Urinary bladder (tissue), 3 donors: ENCODE measurements around a stretch of chr3.

DNA sequence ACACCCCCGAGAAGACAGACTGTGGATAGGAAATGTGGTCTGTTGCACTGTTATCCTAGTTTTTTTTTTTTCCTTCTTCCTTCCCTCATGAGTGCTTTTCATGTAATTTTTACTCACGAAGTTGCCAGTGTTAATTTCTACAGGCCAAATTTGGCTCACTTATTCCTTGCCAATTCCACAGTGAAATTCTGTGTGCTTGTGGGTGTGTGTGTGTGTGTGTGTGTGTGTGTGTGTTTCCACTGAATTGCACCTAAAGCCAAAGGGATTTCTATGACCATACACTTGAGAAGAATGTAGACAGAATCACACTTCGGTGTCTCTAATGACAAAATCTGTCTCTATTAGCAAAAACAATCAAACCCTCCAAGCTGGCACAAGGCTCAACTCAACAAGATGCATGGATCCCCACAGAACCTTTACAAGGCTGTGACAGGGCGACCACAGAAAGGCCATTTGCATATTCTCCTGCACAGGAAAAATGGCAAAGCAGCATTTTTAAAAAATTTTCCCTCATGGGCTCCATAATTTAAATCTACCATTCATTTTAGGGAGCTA, 165.5 kb downstream of the FOXP1 start:
- PRO-cap, result no peak
- RAMPAGE, long total RNA, result no peak

GRCh38 chr3:71547655-71548237, 35.8 kb downstream of the FOXP1 start:
- PRO-cap, result no peak
- RAMPAGE, long total RNA, result no peak

GRCh38 chr3:71579470-71579794, 4.1 kb downstream of the FOXP1 start:
- PRO-cap, result no peak
- RAMPAGE, long total RNA, result no peak

DNA sequence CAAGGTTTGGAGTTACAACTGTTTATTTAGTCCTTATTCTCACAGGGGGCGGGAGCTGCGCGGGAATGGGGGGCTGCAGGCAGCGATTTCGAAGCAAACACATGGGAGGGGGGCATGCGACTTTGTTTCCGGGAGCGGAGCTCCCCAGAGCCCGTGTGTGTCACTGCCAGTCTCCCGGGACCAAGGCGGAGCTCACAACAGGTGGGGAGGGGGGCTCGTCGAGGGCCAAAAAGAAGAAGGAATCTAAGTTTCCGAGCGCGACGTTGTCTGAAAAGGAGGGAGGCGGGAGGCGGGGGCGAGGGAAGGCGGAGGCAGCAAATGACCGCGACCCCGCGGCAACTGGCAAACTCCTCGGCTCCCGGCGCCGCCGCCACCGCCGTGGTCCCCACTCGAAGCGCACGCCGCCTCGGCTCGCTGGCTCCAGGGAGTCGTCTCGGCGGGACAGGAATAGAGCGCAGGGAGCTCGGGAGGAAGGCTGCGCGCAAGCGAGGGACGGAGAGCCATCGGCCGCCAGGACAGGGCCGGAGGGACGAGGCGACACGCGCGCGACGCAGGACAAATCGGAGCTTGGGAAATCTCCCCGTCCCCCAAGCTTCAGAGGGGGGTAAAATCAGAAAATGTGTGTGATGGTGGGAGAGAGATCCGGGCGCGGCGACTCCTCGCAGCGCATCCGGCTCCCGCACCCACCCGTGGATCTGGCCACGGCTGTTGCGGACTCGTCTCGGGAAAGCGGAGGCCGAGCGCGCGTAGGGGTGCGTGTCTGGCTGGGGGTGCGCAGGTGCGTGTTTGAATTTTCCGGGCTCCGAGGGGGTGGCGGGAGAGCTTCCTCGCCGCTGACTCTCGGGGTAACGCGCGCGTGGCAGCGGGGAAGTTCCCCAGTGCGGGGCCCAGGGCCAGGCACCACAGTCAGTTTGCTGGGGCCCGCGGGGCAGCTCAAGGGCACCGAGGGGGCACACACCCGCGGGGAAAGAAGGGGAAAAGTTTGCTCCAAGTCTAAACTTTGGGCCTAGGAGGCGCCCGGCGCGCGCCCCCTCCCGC, 1.2 kb downstream of the FOXP1 start:
- PRO-cap, result bidirectional peak, plus-strand start at position 29 of the sequence, minus-strand start outside the sequence; bidirectional peak, plus-strand start at position 281 of the sequence, minus-strand start at position 165 of the sequence; bidirectional peak, plus-strand start at position 755 of the sequence, minus-strand start at position 697 of the sequence
- RAMPAGE, long total RNA, result no peak

- PRO-cap, result no peak
- RAMPAGE, long total RNA, result no peak
Measured at GRCh38 chr3:71585180-71585568, 1.6 kb upstream of the FOXP1 start.

- PRO-cap, result no peak
- RAMPAGE, long total RNA, result no peak
Measured at GRCh38 chr3:71728872-71729337, 3.7 kb upstream of the EIF4E3 start.

DNA sequence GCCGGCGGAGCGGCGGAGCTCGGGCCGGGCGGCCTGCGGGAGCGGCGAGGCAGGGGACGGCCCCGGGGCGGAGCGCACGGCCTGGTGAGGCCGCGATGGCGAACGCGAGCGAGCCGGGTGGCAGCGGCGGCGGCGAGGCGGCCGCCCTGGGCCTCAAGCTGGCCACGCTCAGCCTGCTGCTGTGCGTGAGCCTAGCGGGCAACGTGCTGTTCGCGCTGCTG, 210 bp downstream of the GPR27 start:
- PRO-cap, result no peak
- RAMPAGE, long total RNA, result no peak

GRCh38 chr3:71754176-71755223, 845 bp downstream of the GPR27 start:
- PRO-cap, result no peak
- RAMPAGE, long total RNA, result no peak

GRCh38 chr3:72008556-72009029, 223.6 kb upstream of the PROK2 start:
- PRO-cap, result no peak
- RAMPAGE, long total RNA, result no peak

- PRO-cap, result no peak
- RAMPAGE, long total RNA, result no peak
Measured at GRCh38 chr3:72171965-72172435, 387.1 kb upstream of the PROK2 start.

GRCh38 chr3:72255730-72256620, 471.0 kb upstream of the PROK2 start:
- PRO-cap, result no peak
- RAMPAGE, long total RNA, result no peak

DNA sequence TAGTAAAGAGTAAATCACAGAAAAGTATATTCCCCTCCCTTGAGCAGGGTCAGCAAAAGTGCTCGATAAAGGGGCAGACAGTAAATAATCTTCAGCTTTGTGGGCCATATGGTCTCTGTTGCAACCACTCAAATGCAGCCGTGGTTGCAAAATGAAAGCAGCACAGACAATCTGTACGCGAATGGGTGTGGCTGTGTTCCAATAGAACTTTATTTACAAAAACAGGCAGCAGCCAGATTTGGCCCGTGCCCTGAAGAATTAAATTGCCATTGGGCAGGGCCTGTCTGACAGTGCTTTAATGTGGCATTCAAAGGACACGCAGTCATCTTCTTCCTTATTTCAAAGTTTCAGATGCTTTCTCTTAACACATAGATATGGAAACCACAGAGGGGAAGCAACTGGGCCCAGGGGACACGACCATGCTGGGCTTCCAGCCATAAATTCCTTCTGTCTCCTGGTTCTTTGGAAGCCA, 489.6 kb upstream of the PROK2 start:
- PRO-cap, result no peak
- RAMPAGE, long total RNA, result no peak

DNA sequence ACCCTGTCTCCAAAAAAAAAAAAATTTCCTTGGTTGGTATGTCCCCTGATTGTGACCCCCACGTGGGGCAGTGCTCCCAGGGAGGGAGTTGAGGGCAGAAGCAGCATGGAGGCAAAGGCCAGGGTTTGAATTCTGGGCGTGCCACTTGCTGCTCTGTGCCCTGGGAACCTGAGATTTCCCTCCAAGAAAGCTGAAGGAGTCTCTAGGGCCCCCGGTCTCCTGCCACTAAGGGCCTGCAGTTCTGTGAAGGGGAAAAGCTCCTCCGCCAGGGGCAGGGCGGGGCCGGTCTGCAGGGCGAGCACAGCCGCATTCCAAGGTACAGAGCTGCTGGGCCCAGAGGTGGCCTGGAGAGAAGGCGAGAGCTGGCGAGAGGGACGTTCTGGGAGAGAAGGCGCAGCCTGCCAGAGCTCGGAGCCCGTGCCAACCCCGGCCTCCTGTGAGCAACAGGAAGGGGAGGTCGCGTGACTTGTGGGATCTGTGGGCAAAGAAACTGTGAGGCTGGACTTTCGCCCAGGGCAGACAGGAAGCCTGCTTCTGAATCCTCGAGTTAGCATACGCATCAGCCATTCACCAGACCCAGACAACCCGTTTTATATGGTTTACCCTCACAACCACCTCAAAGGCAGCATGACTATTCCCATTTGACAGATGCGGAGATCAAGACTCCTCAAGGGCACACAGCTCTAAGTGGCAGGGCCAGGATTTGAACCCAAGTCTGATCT, 500.4 kb downstream of the SHQ1 start:
- PRO-cap, result no peak
- RAMPAGE, long total RNA, result no peak

DNA sequence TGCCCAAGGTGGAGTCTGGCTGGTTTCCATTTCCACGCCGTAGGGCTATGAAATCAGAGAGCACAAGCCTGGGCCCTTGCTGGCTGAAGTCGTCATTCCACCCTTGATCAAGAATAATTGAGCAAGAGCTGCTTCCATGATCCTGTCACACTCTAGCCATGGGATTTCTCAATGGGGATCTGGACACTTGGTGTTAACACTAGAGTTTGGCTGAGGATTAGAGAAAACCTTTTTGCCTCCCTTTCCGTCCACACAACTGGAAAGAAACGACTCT, 475.0 kb downstream of the SHQ1 start:
- PRO-cap, result no peak
- RAMPAGE, long total RNA, result no peak

- PRO-cap, result no peak
- RAMPAGE, long total RNA, result no peak
Measured at GRCh38 chr3:72376859-72377771, 471.1 kb downstream of the SHQ1 start.

DNA sequence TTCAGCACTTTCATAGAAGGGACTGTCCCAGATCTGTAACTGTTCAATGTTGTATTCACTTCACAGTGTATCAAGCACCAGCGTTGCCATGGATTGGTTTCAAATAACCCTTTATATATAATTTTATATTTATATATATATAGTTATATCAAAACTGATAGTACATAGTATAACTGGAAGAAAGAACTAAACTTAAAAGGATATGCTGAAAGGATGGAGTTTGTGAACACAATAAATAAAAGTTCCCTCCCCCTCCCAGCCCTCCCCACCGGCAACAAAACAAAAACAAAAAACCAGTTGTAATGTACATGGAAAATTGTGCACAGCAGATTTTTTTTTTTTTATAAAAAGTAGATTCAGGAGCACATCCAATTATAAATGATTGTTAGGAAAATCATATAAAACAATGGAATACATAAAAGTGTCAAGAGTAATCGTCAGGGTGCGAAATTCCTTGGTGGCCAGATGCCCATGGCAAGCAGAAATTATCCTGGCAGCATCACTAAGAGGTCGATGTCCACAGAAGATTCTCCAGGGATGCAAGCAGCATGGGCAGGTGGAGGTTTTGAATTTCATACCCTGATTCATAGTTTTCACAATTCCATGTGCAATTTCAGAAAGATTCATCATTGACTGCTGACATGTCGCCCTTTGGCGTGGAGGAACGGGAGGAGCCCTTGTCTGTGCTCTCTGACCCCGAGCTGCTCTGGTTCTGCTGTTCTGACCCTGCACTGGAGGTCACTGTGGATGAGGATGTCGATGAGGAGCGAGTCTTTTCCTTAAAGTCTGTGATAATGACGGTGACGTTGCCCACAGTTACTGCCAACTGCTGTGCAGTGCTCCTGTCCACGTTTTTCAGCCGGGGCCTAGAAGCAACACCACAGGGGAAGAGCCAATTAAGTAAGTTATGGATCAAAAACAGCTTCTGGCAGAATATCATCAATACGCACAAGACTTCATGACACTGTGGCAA, 470.2 kb downstream of the SHQ1 start:
- PRO-cap, result no peak
- RAMPAGE, long total RNA, result no peak

GRCh38 chr3:72447371-72448147, 400.7 kb downstream of the SHQ1 start:
- PRO-cap, result no peak
- RAMPAGE, long total RNA, result no peak

DNA sequence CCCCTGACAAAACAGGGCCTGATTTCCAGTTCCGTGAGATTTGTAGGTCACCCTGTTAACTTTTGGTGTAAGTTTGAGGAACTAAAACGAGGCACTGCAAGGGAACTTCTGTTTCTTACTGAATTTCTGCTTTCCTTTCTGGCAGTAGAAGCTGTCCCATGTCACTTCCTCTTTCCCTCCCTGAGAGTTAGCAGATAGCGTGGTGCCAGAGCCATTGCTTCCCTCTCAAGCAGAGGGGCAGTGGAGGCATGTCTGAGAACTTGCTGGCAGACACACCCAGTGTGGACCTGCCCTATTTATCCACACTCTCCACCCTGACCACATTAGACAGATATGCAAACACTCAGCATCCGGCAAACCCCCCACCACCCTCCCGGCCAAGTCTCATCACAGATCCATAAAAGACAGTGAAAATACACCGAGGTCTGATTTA, 324.8 kb downstream of the SHQ1 start:
- PRO-cap, result no peak
- RAMPAGE, long total RNA, result no peak

DNA sequence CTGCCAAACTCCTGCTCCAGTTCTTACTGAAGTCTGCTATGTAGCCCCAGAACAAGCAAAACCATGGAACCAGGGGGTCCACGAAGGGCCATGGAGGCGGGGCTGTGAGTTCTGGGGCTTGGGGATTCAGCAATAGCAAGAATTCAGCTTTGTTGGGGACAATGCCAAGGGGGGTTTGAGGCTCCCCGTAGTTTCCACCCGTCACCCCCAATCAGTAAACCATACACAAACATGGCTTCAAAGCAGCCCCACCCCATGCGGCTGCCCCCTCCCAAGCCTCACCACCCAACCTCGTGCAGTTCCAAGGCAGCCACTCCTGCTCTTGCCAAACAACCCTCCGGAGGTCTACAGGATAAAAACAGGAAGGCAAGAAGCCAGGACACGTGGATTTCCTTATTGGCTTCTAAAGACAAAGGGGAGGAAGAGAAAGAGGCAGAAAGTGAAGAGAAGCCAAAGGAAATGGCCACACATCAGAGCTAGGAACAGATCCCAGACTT, 121.1 kb downstream of the SHQ1 start:
- PRO-cap, result no peak
- RAMPAGE, long total RNA, result no peak

DNA sequence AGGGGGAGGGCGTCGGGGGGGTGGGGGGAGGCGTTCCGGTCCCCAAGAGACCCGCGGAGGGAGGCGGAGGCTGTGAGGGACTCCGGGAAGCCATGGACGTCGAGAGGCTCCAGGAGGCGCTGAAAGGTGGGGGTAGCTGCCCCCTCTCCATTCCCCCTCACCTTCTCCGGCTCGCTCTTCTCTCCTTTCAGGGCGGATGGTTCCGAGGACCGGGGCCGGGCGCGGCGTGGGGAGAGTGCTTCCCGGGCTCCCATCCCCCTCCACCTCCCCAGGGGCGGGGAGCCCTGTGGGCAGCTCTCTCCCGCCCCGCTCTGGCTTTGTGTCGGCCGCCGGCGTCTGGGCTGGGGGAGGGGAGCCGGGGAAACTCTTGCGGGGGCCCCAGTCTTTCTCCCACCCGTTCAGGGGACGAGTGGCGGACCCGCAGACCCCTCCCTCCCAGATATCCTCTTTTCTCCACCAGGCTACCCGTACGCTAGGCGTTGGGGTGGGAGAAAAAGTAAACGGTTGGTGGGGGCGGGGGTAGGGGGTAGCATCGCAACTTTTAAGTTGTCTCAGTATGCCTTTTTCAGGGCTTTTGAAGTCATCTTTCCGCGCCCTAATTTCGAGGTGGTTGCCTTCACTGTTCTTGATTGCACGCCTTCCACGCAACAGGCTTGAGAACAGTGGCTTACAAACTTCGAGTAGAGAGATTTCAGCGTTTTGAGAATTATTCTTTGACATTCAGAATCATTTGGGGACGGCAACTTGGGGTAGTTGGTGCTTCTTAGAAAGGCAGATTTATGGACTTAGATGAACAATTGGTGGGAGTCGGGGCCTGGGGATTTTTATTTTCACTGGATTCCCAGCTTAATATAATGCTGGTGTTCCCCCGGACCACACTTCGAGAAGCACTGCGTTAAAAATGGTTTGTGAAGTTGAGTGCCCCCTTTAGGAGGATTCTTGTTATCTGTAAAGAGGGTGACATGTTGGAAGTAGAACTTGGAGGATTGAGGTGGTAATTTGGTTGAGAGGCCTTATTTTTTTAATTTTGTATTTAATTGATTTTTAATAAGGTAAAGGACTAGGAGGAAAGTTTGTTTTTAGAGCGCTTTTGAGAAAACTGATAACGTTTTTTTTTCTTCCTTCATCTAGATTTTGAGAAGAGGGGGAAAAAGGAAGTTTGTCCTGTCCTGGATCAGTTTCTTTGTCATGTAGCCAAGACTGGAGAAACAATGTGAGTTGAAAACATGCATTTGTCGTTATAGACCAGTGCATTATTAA, 765 bp downstream of the PPP4R2 start:
- PRO-cap, result bidirectional peak, plus-strand start at position 320 of the sequence, minus-strand start at position 267 of the sequence; unidirectional peak, minus-strand start at position 889 of the sequence
- RAMPAGE, long total RNA, result no peak